ENCODE measurements around a stretch of chr6.

GRCh38 chr6:144353766-144354611, 68.9 kb downstream of the UTRN start:
- RRBS = no CpG with 5 or more reads among the region's 10 CpGs

DNA sequence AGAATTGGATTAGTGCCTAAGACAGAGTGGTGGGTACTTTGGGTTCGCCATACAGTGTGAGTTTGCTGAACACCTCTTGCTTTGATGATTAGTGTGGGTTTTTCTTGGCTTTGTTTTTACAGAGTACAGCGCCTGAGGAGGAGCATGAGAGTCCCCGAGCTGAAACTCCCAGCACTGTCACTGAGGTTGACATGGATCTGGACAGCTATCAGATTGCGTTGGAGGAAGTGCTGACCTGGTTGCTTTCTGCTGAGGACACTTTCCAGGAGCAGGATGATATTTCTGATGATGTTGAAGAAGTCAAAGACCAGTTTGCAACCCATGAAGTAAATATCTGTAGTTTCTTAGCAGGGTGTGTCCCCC, 150.7 kb downstream of the UTRN start:
- RRBS = no CpG with 5 or more reads among the region's 4 CpGs

GRCh38 chr6:144850719-144851578, 565.8 kb downstream of the UTRN start:
- RRBS = no CpG with 5 or more reads among the region's 6 CpGs

DNA sequence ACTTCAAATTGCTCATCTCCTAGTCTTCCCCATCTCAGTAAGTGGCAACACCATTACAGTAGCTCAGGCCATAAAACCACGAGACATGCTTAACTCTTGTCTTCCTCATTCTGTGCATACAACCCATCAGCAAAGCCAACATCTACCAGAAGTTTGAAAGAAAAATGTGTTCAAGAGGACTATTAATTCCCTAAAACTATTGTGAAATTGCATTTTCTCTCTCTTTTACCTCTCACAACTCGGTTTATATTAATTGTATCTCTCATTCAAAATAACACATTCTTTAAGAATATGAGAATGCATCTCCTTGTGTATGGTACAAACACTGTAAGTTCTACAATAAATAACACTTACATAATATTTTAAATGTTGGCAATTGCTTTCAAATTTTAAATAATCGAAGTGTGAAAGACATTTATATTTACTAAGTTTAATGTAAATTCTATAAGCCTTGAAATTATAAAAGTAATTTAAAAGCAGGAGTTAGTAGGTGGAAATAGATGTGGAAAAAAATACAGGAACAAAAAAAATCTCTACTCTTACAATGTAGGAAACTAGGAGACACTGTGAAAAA, 50.5 kb downstream of the EPM2A start:
- RRBS = no CpG with 5 or more reads among the region's 3 CpGs

DNA sequence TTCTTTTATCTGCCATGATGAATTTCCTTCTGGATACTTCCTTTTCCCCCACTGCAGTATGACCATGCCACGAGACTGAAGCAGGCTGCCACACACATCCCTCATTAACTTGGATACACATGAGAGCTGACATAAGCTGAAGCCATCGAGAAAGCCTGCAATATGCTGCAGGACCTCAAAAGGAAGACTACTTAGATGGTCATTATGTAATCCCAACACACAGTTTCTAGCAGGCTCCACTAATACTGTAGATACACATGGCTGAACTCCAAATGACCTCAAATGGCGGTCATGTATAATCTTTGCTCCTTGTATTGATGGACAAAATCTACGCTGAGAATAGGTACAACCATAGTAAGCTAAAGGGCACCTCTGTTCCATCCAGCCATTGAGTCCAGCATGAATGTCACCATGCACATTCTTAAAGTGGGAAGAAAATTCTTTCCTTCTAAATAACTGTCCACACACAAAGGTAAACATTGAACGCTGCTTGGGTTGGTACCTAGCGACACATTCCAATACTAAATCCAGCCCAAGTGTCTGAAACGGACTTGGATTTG, 10.1 kb downstream of the FBXO30 start:
- RRBS = no CpG with 5 or more reads among the region's 7 CpGs

DNA sequence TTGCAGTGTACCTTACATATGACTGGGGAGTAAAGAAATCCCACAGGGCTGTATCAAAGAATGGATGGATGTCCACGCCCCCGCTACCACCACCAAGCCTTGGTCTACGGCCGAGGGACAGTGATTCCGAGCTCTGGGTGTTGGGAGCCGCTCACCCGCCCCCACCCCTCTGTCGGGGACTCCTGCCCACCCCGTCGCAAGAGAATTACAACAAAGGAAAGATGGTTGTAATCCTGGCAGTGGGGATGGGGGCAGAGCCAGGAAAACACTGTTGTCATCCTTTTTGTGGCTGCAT, 817 bp upstream of the FBXO30 start:
- RRBS = no CpG with 5 or more reads among the region's 10 CpGs

DNA sequence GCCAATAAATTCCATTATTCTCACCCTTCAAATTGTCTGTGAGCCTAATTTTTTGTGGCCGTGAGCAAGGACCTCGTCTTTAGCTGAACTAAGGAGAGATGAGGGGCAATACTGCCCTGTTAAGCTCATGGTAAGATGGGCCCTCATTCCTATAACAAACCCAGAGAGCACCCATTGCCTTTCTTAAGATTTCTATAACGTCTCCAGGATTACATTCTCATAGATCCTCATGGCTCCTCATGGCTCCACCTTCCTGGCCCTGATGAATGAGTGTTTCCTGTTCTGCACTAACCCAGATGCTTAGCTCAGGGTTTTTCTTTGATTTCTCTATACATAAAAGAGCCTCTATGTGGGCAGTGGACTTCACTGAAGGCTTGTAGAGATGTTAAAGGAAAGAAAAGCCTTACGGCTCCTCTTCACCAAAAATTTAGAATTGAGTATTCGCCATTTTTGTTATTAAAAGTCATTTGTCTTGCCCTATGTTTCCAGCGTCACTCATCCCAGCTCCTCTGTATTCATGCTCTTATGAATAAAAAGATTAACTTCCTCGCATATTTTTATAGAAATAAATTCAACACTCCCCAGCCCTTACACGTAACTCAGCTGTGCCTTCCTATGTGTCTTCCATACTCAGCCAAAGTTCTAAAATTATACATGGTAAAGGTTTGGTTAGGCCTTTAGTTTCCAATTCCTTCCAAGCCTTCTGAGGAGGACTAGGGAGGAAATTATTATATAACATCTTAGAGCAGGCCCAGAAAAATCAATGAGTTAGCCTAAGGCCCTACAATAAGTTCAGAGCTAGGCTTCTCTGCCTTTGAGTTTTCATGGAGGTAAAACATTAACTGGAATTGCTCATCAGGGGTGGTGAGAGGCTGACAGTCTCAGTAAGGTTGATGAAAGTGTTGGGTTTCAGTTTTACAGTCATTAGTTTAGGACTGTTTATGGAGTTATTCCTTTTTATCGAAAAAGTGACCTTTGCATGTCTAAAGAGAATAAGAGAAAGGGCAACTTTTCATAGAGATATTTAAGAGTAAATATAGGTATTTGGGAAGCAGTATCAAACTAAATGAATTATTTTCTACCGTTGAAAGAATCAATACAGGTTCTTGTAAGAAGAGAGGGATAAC, 285.7 kb downstream of the ADGB start:
- RRBS = no CpG with 5 or more reads among the region's 10 CpGs

DNA sequence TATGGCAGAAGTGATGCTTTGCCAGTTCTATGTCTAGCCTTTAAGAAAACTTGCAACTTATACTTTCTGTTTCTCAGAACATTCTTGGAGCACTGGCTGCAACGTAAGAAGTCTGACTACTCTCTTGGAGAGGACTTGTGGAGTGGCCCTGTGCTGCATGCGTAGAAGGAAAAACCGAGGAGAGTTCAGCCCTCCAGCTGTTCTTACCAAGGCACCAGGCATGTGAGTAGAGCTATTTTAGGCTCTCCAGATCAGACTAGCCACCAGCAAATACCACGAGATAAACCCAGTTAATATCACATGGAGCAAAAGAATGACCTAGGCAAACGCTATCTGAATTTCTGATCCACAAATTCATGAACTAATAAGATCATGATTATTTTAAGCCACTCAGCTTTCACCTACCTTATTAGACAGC, 77.5 kb upstream of the STXBP5 start:
- RRBS = no CpG with 5 or more reads among the region's 5 CpGs

GRCh38 chr6:147214627-147215656, 10.7 kb downstream of the STXBP5 start:
- RRBS = no CpG with 5 or more reads among the region's 13 CpGs

- RRBS = no CpG with 5 or more reads among the region's 5 CpGs
Observed at GRCh38 chr6:147232286-147233270, 28.4 kb downstream of the STXBP5 start.

GRCh38 chr6:147315172-147315843, 111.1 kb downstream of the STXBP5 start:
- RRBS = no CpG with 5 or more reads among the region's 4 CpGs

DNA sequence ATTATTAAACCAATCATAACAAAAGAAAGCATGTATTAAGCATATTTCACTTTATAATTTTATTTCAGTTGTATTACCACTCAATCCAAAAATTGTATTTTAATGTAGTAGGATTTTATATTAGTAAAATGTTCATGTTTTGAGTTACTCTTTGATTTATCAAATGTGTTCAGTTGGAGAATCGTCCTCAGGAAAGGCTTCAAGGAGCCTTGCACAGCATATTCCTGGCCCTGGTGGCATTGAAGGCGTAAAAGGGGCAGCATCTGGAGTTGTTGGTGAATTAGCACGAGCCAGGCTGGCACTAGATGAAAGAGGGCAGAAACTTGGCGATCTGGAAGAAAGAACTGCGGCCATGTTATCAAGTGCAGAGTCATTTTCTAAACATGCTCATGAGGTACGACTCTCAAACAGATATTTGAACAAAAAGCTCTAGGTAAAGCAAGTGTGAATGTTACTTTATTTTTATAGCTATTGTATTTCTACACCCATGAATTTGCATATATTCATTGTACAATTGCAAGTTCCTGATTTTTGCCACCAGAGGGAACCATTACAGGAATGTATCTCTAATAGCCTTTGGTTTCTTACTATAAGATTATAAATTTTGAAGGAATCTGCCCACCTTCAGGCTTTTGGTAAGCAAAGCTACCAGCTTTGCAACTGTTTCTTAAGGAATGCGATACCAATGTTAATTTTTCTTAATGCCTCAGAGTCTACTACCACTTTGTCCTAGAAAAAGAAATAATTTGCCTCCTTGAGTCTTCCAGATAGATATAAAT, 125.7 kb upstream of the SAMD5 start:
- RRBS = no CpG with 5 or more reads among the region's 7 CpGs

DNA sequence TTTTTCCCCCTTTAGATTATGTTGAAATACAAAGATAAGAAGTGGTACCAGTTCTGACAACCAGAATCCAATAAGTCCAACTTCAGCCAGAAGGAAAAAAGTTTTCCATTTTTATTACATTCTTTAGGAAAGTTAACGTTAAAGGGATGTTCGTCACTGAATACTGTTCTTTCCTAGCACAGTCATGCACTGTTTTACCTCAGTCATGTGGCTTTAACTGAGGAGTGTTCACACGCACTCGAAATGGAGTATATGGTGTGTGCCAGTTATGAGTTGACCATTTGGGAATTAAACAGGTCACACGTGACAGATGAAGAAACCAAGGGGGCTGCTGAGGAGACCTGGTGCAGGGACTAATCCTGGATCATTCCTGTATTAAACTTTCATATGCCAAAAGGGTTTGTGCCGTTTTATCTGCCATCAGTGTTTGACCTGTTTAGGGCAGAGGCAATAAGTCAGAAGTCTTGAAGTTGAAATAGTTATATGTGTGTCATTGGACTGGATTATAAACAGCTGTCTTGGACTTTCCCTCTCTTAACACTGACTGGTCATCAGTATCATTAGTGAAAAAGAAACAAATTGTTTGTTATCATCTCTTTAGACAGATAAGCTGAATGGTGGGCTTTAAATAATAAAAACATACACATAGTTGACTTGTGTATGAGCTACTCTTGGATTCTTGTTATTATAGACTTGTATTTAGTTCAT, 123.6 kb upstream of the SAMD5 start:
- RRBS = no CpG with 5 or more reads among the region's 6 CpGs

DNA sequence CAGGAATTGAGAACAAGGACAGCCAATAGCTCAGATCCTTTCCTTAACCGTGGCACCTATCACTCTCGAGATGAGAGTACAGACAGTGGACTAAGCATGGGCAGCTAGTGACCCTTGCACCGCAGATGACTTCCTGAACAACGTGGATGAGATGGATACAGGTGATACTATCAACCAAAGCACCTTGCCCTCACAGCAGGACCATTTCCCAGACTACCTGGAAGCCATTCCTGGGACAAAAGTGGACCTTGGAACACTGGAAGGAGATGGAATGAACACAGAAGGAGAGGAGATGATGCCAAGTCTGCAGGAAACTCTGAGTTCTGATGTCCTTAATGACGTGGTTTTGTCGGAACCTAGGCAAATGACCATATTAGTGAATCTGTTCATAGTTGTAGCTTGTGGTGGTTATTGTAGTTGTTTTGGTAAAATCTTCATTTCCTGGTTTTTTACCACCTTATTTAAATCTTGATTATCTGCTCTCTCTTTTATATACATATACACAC, 100.5 kb upstream of the SAMD5 start:
- RRBS = no CpG with 5 or more reads among the region's 6 CpGs

DNA sequence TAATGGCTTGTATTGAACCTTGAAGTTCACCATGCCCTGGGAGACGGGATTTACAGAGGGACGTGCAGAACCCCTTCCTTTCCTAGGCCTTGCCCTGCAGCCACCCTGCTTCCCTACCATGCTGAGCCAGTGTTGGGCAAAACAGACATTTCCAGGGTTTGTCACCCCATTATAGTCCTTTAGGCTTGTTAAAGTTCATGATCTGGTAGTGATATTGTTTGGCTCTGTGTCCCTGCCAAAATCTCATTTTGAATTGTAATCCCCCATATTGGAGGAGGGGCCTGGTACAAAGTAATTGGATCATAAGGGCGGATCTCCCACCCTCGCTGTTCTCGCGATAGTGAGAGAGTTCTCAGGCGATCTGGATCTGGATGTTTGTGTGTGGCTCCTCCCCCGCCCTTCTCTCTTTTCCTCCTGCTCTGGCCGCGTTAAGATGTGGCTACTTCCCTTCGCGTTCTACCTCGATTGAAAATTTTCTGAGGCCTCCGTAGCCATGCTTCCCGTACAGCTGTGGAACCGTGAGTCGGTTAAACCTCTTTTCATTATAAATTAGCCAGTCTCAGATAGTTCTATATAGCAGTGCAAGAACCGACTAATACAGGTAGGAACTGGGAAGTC, 151.9 kb downstream of the SAMD5 start:
- RRBS = no CpG with 5 or more reads among the region's 18 CpGs

DNA sequence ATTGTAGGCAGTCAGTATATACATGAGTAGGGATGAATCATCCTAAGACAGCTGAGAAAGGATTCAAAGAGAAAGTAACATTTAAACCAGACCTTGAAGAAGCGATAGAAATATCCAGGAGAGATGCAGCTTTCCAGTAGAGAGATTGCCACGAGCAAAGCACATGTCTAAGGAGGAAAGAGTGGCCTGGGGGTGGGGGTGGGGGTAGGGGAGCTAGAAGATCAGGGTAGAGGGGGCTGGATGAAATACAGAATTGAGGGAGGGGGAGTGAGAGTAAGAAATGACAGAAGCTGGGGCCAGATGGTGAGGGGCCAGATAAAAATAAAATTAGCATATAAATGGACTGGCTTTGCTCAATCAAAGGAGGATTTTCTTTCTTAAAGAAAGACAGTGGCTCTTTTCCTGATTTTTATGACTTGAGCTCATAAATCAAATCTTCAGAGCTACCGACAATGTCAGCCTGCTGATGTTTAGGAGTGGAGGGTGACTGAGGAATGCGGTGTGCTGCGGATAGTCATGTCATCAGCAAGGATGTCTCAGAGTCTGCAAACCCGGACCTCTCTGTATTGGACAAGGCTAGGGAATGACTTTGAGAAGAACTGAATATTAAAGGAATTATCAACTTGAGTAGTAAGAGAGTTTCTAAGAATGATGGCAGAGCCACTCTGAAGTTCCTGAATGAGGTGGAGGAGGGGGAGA, 168.3 kb downstream of the SAMD5 start:
- RRBS = no CpG with 5 or more reads among the region's 6 CpGs

DNA sequence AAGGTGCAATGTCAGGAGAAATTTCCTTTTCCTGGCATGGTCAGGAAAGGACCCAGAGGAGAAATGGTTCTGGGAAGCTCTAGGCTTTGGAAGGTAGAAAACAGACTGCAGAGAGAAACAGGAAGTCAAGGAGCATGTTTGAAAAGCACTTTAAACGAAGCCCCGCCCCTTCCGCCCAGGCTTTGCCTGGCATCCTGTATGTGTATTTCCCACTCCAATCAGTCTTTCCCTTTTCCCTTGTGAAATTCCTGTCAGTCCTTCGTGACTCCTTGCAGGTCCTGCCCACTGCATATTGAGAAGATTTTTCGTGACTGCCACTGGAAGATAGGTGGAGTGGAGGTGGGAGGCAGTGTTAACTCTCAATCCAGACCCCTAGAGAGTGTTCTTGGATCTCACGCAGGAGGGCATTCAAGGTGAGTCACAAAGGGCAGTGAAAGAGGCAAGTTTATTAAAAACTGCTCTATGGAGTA, 320.9 kb upstream of the SASH1 start:
- RRBS = no CpG with 5 or more reads among the region's 6 CpGs

DNA sequence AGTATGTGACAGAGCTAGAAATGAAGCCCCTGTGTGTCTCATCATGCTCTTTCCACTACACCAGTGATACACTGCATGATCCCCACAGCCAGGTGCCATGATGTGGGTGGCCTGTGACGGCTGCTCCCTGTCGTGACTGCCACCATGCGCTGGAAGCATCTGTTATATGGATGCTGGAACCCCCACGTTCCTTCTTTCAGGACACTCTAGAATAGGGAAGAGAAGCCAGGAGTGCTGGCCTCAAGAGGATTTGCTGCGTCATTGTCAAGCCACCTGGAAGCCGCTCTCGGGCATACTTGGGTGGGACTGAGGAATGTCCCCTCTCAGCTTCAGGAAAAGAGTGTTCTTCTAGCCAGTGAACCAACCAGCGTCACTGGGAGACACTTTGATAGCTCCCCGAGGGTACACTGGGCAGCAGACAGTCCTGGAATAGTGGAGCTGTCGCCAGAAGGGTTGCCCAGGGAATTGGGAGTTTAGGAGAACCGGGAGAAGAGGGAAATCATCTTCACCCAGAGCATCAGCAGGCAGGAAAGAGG, 130.9 kb upstream of the SASH1 start:
- RRBS = no CpG with 5 or more reads among the region's 11 CpGs

DNA sequence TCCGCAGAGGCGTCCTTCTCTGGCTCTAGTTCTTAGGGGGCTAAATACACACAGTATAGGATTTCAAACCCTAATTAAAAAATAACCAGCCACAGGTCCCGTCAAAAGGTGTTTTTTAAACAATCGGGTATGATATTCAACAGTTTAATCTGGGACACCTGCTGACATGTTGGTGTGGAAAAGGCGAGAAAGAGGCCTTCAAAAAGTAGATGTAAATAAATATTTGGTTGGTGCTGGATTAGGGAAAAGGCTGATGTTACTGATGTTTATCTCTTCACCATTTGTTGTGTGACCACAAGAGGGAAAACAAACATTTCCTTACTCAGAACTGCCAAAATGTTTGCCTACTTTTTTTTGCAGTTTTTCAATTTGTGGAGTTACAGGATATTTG, 679 bp downstream of the SASH1 start:
- RRBS = no CpG with 5 or more reads among the region's 5 CpGs

DNA sequence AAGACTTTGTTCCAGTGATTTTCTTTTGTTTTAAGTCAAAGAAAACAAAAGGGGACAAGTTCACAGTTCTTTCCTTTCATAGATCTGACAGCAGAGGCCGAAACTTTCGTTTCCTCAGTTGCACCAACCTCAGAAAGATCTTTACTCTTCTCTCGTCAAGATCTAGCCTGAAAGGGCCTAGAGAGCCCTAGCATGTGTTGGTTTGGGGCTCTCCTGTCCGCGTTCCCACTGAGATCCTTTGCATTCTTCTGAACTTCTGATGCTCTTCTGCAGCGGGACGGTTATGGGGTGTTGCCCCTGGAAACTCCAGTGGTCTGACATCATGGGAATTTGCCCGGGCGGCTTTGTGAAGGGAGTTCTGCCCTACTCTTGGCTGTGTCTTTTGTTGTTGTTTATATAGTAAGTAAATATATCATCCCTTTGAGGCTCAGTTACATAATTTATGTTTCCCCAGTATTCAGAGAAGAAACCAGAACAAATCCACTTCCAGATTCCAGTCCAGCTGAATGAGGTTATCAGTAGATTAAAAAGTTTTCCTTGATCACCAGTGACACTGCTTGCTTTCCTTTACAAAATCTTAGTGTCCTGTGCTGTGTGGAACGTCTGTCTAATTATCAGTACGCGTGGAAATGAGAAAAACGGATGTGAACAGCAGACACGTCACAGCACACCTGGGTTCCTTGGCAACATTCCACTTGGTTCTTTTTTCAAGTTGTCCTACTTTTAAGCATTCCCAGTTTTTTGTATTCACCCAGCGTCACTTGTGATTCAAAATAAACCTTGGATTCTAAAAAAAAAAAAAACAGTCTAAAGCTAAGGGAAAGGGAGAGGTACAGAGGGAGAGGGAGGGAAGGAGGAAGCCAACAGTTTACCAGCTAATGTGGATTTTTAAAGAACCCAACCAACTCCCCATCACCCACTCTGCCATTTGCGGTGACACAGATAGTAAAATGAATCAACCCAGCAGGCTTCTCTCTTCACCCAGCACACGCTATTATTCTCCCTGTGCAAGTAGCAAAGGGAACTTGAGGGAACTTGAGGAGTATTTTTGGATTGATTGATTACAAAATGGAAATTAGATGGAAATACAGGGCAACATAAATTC, 129.4 kb downstream of the SASH1 start:
- RRBS = no CpG with 5 or more reads among the region's 17 CpGs

Data from choroid plexus epithelial cell (primary cell).